Spleen (tissue), 7 donors: ENCODE data around the genes CXXC1 and SMAD4.

DNA sequence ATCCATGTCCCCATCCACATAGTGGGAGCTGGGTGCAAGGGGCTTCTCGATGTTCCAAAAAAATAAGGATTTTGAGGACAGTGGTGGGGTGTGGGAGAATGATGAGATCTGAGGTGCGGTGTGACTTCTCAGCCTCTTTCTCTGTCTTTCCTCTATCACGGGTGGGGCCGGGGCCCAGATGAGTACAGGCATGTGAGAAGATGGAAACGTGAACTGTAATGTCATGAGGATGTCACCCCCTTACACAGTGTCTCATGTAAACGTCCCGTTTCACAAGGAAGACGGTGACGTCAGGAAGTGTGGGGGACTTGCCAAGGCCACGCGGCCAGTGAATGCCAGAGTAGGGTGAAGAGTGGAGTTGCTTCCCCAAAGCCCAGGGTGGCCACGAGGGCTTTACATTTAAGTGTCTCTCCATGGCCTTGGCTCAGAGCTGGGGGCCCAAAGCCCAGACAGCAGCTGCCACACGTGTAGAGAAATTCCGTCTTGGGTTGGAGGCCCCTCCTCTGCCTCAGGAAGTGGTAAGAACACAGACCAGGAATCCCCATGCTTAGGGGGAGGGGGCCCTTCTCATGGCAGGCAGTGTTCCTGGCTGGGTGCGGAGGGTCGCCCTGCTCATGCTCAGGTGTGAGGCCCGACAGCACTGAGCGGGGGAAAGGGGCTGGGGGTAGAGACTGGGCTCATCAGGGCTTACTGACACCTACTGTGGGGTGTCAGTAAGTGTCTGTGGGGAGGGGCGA, 80.9 kb upstream of the SMAD7 start:
- PRO-cap, 4 experiments, result no peak in any of the 4 experiments
- RAMPAGE, long total RNA, 4 experiments, result no peak in any of the 4 experiments

DNA sequence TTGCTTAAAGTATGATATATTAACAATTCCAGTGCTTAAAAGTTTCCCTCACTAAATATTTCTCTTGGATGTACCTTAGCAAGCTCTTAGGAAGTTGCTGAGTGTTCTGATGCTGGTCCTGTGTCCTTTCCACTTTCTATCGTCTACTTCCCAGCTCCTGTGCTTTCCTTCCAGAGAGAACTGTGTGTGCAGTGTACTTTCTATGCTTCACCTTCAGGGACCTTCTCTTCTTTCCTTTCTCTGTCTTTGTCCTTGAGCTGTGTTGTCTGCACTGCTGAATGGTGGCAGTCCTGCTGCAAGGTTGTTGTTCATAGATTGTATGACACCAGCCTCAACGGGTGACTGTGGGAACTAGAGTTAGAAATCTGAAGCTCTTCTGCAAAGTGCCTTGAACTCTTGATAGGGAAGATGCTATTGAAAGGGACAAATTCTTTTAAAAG, 90.1 kb upstream of the SMAD7 start:
- PRO-cap, 4 experiments, result peak in 2 of 4 experiments; most common minus-strand start position 141 of the sequence (in 1)
- RAMPAGE, long total RNA, 4 experiments, result no peak in any of the 4 experiments

GRCh38 chr18:49486580-49486904, 492 bp downstream of the C18orf32 start:
- PRO-cap, 4 experiments, result no peak in any of the 4 experiments
- RAMPAGE, long total RNA, 4 experiments, result no peak in any of the 4 experiments

GRCh38 chr18:49591461-49592260, 29.8 kb downstream of the LIPG start:
- PRO-cap, 4 experiments, result no peak in any of the 4 experiments
- RAMPAGE, long total RNA, 4 experiments, result no peak in any of the 4 experiments

GRCh38 chr18:49813785-49814828, 774 bp upstream of the ACAA2 start:
- PRO-cap, 4 experiments, result peak in 4 of 4 experiments; most common plus-strand start chr18:49814432 (in 4); most common minus-strand start chr18:49814392 (in 4)
- RAMPAGE, long total RNA, 4 experiments, result start-site peak on the plus strand in 4 of 4 experiments, at chr18:49813999-49814206 at its widest, 66 to 2,120 reads per replicate; start-site peak on the minus strand in 4 of 4 experiments, at chr18:49813828-49813964 at its widest, 35 to 99 reads per replicate

GRCh38 chr18:50076189-50077016, 118.5 kb downstream of the MYO5B start:
- PRO-cap, 4 experiments, result no peak in any of the 4 experiments
- RAMPAGE, long total RNA, 4 experiments, result no peak in any of the 4 experiments

- PRO-cap, 4 experiments, result peak in 4 of 4 experiments; most common plus-strand start chr18:50288346 (in 4); most common minus-strand start chr18:50287692 (in 4)
- RAMPAGE, long total RNA, 4 experiments, result start-site peak on the minus strand in 4 of 4 experiments, at chr18:50287646-50287828 at its widest, 25 to 324 reads per replicate
These were observed at the start of gene CXXC1 for GRCh38 chr18:50287499-50288494. CXXC1 (minus strand) TSS chr18:50287692.

- PRO-cap, 4 experiments, result no peak in any of the 4 experiments
- RAMPAGE, long total RNA, 4 experiments, result no peak in any of the 4 experiments
These were observed 1.2 kb upstream of the ME2 start for GRCh38 chr18:50877778-50878045.

DNA sequence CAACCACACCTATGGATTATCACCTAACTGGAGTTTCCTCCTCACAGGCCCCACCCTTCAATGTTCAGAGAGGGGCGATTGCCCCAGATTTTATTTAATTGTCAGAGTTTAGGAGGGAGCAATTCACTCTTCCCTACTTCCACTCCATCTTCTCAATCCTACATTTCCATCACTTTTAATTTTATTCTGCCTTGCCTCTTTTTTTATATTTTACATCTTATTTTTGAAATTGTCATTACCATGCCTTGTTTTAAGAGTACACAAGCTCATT, 937 bp upstream of the ME2 start:
- PRO-cap, 4 experiments, result no peak in any of the 4 experiments
- RAMPAGE, long total RNA, 4 experiments, result no peak in any of the 4 experiments

DNA sequence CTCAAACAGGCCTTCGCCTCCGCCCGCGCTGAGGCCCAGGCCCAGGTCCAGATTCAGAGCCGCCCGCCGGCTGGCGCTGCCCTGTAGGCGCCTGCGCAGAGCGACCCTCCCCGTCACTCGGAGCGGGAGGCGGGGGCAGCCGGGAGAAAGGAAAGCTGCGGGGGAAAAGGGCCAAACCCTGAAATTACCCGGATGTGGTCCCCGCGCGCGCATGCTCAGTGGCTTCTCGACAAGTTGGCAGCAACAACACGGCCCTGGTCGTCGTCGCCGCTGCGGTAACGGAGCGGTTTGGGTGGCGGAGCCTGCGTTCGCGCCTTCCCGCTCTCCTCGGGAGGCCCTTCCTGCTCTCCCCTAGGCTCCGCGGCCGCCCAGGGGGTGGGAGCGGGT, at the start of gene SMAD4:
TSS of gene SMAD4 (plus strand) at position 212 of the 387 bp plus-strand sequence.
- PRO-cap, 4 experiments, result peak in 4 of 4 experiments; most common plus-strand start position 221 of the sequence (in 2); most common minus-strand start position 55 of the sequence (in 3)
- RAMPAGE, long total RNA, 4 experiments, result start-site peak on the minus strand in 2 of 4 experiments, centred at positions 83 to 84 of the sequence, 51 to 60 reads per replicate

GRCh38 chr18:51081141-51081993, 51.4 kb downstream of the SMAD4 start:
- PRO-cap, 4 experiments, result no peak in any of the 4 experiments
- RAMPAGE, long total RNA, 4 experiments, result no peak in any of the 4 experiments

DNA sequence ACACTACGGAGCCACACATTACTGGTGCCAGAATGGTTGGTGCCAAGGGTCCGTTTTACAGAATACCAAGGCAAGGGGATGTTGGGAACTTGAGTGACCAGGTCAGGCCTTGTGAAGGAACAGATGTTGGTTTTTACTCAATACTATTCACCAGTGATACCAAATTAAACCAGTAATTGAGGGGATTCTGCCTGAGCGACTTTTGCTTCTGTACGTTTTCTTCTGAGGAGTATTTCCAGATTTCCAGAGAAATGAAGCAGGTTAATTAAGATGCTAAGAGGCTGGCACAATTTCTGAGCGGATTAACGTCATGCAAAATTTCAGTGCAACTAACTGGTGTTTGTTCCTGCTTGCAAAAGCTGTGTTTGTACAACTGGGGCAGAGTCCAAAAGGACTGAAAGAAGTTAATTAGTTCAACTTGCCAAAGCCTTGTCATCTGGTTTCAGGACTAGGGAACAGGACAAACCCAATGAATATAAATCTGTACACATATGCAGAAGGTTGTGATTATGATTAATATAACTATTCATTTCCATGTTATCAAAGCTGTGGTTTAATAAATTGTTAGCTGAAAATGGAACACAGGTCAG, 432.1 kb upstream of the DCC start:
- PRO-cap, 4 experiments, result no peak in any of the 4 experiments
- RAMPAGE, long total RNA, 4 experiments, result no peak in any of the 4 experiments

GRCh38 chr18:54262253-54262461, 7.2 kb upstream of the POLI start:
- PRO-cap, 4 experiments, result peak in 1 of 4 experiments; most common plus-strand start chr18:54262367 (in 1)
- RAMPAGE, long total RNA, 4 experiments, result no peak in any of the 4 experiments

- PRO-cap, 4 experiments, result no peak in any of the 4 experiments
- RAMPAGE, long total RNA, 4 experiments, result no peak in any of the 4 experiments
These were observed 110.6 kb upstream of the RAB27B start for GRCh38 chr18:54717562-54718116.

DNA sequence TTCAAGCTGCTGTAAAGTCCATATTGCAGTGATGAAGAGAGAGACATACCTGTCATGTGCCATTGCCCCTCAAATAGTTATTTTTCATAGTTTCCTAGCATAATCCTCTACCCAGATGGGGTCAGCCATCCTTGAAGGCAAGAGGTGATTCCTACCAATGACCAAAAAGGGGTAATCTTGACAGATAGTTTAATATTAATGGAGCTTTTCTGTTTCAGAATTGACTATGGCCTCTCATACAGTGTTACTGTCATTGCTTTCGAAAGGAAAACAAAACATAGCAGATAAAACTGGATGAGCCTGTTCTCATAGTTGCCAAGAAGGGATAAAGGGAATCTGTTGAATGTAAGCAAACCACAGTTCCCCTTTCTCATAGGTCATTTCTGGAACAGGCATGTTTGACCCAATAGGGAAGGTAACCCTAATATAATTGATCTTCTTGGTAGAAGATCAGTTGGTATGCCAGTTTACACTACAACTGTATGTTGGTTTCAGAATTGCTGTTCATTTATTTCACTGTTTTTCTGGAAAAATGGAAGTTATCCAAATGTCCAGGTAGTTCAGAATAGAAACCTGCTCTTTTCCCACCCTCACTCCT, 1.6 kb downstream of the RAB27B start:
- PRO-cap, 4 experiments, result no peak in any of the 4 experiments
- RAMPAGE, long total RNA, 4 experiments, result no peak in any of the 4 experiments

- PRO-cap, 4 experiments, result no peak in any of the 4 experiments
- RAMPAGE, long total RNA, 4 experiments, result no peak in any of the 4 experiments
These were observed 45.6 kb downstream of the RAB27B start for GRCh38 chr18:54873917-54874320.

DNA sequence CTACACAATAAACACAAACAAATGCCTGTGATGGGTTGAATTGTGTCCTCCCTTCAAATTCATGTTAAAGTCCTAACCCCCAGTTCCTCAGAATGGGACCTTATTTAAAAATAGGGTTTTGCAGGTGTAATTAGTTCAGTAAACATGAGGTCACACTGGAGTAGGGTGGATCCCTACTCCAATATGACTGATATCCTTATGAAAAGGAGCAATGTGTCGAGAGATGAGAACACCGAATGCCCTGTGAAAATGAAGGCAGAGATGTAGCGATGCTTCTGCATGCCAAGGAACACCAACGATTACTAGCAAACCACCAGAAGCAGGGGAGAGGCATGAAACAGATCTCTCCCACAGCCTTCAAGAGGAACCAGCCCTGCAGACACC, 11.2 kb downstream of the CCDC68 start:
- PRO-cap, 4 experiments, result no peak in any of the 4 experiments
- RAMPAGE, long total RNA, 4 experiments, result no peak in any of the 4 experiments

GRCh38 chr18:54958490-54959076, 678 bp downstream of the CCDC68 start:
- PRO-cap, 4 experiments, result no peak in any of the 4 experiments
- RAMPAGE, long total RNA, 4 experiments, result no peak in any of the 4 experiments

GRCh38 chr18:55258311-55258774, 299.1 kb upstream of the CCDC68 start:
- PRO-cap, 4 experiments, result no peak in any of the 4 experiments
- RAMPAGE, long total RNA, 4 experiments, result start-site peak on the minus strand in 2 of 4 experiments, at chr18:55258441-55258745 at its widest, 44 to 70 reads per replicate

DNA sequence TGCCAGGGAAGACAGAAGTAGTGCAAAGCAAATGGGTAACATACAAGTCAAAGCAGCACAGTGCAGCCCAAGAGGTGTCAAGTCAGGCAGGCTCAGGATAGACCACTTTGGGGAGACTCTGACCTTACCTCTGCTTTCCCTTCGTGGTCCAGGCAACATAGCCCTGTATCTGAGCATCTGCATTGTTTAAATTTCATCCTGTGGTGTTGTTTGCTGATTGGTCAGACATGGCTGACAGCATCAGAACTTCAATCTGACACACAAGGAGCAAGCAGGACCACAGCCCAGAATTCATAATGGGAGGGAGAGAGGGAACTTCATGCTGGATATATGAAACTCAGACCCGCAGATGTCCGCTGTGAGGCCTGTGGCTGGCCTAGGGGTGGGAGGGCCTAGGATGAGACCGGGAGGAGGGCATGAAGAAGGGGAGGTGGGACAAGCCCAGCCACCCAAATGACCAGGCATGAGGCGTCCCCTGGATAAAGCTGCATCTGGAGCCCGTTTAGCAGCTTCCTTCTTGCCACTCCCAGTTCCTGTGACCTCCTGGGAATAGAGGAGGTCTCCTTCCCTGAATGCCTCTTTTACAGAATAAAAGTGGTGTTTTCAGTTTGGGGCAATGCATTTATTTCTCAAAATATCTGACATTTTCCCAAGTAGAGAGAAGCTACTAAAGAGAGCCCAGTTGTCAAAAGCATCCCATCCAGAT, 285.6 kb downstream of the TCF4 start:
- PRO-cap, 4 experiments, result no peak in any of the 4 experiments
- RAMPAGE, long total RNA, 4 experiments, result no peak in any of the 4 experiments